Diencephalon (tissue), 2 donors: ENCODE measurements around a stretch of chr20.

- RAMPAGE, long total RNA = no peak
Measured at GRCh38 chr20:34525750-34526598, 9.8 kb downstream of the DYNLRB1 start.

GRCh38 chr20:34549336-34549996 is 9.1 kb upstream of the MAP1LC3A start:
- RAMPAGE, long total RNA = no peak

DNA sequence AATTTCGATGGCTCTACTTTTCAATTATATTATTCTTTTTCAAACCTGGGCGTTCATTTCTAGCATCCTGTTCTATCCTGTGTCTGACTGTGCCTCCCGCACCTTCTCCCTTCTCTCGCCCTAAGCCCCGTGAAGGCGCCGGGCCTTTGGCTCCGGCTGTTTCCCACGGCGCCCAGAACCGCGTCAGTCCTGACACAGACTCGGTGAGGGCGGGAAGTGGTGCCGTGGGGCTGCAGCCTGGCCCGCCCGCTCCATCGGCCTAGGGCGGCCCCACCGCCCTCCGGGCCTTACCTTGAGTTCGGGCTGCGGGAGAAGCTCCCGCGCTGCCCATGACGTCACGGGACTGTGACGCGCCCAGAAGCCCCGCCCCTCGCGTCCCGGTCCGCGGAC is 307 bp upstream of the MAP1LC3A start:
- RAMPAGE, long total RNA = start-site peak on the minus strand centred at position 317 of the sequence, 112 bp wide, 10 and 43 reads in 2 replicates

DNA sequence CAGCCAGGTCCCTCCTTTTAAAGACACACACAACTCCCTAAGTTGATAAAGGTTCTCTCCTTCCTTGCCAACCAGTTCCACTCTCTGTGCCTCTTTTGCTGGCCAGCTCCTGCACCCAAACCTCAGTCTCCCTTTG is 1.0 kb downstream of the NCOA6 start:
- RAMPAGE, long total RNA = no peak

DNA sequence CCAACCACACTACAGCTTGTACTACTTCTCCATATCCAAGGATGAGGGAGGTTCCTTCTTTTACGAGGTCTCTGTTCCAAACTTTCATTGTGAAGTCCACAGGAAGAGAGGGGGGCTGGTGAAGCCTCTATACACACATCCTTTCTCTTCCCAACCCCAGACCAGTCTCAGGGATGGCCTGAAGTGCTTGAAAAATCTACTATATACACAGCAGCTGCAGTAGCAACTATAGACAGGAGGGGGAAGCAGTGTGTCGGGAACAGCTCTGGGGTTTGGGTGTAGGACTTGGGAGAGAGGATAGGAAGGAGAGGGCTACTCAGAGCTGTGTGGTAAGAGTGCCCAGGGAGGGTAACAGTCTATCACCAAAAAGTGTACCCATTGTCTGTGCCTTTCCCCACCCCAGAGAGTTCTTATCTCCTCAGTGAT is 1.3 kb upstream of the GGT7 start:
- RAMPAGE, long total RNA = no peak

DNA sequence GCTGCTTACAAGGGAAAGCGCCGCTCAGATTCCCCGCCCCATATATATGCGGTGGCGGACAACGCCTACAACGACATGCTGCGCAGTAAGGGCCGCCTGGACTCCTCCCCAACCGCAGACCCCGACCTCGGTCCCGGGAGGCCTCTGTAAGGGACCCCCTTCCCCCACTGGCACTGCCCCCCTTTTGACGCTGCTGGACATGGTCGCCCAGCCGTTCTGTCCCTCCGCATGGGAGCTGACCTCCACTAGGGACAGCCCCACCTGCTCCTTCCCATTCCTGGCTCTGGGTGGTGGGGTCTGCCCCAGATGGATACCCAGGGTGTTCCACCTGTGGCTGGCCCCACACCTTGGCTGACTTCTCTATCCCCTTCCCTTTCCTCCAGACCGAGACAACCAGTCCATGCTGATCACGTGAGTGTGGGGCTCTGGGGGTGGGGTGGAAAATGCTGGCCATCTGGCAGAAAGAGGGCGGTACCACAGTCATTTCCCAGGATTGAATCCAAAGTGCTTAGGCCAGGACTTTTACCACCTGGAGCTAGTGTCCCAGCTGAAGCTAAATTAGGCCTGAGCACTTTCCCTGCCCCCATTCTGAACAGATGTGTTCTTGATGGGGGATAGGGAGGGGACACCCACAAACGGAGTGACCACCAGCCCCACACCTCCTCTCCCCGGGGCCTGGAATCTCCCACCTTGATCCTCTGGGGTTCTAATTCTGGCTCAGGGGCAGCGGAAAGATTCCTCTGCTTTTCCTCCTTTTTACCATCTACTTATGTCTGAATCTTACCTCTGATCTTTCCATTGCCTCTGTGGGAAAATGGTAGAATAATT is 25.2 kb downstream of the MYH7B start:
- RAMPAGE, long total RNA = no peak

DNA sequence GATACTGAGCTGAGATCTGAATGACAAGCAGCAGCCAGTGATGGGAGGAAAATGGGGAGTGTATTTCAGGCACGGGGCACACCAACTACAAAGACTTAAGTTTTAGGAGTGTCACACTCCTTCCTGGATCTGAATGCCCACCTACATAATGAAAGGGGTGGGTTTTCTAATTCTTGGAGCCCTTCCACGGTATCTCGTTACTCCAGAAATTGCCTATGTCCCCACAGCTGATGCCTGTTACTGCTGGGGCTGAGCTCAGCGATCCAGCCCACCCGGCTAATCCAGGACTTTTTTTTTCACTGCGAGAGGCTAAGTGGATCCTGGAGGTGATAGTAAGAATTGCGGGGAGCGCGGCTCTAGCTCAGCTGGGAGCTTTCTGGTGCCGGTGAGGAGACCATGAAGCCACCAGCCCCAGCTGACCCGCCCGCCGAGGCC is 775 bp downstream of the EDEM2 start:
- RAMPAGE, long total RNA = no peak

- RAMPAGE, long total RNA = no peak
Measured at GRCh38 chr20:35251972-35252549, 25.6 kb downstream of the MMP24 start.

- RAMPAGE, long total RNA = no peak
Measured at GRCh38 chr20:35262754-35264078, 14.7 kb downstream of the MMP24OS start.

- RAMPAGE, long total RNA = no peak
Measured at GRCh38 chr20:35285622-35286929, 1.5 kb upstream of the EIF6 start.

DNA sequence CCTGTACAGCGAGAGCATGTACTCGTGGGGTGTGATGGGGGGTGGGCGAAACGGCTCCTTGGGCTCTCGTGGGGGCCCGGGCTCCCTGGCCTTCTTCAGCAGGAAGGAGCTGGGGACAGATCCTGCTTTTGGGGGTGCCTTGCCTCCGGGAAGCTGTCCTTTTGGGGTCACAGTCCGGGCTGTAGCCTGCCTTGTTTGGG is 733 bp downstream of the GDF5 start:
- RAMPAGE, long total RNA = no peak

- RAMPAGE, long total RNA = no peak
Measured at GRCh38 chr20:35447210-35447453, 8.3 kb upstream of the CEP250 start.

DNA sequence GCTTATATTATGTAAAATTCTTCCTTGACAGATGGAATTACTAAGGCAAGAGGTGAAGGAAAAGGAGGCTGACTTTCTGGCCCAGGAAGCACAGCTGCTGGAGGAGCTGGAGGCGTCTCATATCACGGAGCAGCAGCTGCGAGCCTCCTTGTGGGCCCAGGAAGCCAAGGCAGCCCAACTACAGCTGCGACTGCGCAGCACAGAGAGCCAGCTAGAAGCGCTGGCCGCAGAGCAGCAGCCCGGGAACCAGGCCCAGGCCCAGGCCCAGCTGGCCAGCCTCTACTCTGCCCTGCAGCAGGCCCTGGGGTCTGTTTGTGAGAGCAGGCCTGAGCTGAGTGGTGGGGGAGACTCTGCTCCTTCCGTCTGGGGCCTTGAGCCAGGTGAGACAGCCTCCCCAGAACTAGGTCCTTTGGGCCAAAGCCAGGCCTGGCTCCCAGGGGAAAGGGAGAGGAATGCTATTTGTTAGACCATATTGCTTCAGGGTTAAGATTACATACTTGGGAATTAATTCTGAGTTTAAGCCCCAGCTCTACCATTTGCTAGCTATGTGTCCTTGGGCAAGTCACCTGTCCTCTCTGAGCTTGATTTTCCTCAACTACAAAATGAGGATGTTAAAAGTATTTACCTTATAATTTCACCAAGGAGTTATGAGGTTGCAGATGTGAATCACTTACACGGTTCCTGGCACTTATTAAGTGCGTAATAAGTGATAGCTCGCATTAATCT is 31.6 kb downstream of the C20orf173 start:
- RAMPAGE, long total RNA = no peak

DNA sequence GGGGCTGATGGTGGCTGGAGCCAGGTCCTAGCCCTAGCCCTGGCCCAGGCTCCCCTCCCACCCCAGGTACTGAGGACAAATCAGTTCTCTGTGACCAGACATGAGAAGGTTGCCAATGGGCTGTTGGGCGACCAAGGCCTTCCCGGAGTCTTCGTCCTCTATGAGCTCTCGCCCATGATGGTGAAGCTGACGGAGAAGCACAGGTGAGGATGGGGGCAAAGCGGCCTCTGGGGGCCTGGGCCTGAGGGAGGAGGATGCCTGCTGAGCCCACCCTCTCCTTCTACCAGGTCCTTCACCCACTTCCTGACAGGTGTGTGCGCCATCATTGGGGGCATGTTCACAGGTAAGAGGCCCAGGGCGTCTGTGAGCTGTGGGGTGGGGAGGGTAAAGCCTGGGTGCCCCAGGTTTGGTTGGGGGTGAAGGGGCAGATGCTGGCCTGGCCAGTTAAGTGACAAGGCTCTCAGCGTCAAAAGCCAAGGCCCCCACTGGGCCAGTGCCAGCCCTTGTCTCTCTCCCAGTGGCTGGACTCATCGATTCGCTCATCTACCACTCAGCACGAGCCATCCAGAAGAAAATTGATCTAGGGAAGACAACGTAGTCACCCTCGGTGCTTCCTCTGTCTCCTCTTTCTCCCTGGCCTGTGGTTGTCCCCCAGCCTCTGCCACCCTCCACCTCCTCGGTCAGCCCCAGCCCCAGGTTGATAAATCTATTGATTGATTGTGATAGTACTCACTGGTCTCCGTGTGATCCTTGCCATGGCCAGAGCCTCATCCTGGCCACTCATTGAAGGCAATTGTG is 15.2 kb downstream of the ERGIC3 start:
- RAMPAGE, long total RNA = start-site peak on the plus strand centred at position 131 of the sequence, 100 bp wide, 182 and 83 reads in 2 replicates

DNA sequence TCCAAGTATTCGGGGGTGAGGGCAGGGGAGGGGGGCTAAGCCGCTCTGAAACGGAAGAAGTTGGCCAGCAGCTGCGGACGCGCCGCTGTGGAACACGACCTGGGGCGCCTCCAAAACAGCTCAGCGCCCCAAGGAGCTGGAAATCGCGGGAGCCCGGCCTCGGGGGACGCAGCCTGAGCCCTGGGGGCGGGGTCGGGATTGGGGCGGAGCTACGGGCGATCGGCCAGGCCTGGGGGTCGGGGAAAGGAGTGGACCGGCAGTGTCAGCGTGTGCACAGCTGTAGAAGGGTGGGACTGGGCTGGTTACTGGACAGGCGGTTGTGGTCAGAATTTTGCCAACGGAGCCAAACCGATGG is 14.6 kb upstream of the SPAG4 start:
- RAMPAGE, long total RNA = no peak

- RAMPAGE, long total RNA = no peak
Measured at GRCh38 chr20:35618218-35618555, 2.6 kb downstream of the SPAG4 start.

- RAMPAGE, long total RNA = no peak
Measured at GRCh38 chr20:35699711-35700297, 599 bp downstream of the ROMO1 start.

- RAMPAGE, long total RNA = no peak
Measured at GRCh38 chr20:35701742-35702532, 2.7 kb downstream of the ROMO1 start.

DNA sequence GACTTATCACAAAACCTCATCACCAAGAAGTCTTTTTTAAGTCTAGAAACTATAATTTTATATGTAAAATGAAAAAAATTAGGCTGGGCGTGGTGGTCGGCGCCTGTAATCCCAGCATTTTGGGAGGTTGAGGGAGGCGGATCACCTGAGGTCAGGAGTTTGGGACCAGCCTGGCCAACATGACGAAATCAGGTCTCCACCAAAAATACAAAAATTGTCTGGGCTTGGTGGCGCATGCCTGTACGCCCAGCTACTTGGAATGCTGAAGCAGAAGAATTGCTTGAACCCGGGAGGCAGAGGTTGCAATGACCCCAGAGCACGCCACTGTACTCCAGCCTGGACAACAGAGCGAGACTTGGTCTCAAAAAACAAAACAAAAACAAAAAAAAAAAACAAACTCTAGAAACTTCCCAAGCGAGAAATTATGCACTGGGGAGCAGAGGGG is 17.7 kb downstream of the ROMO1 start:
- RAMPAGE, long total RNA = no peak

DNA sequence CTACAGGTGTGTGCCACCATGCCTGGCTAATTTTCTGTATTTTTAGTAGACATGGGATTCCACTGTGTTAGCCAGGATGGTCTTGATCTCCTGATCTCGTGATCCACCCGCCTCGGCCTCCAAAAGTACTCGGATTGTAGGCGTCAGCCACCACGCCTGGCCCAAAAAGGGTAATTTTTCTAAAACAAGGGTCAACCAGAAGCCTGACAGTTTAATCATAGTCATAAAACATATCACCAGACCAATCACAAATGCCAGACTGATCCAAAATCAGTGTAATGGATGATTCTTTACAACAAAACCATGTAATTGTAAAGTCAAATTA is 15.8 kb downstream of the RBM39 start:
- RAMPAGE, long total RNA = no peak